AG04449 (cell line): ENCODE results near the genes GAB2 and RAB30.

DNA sequence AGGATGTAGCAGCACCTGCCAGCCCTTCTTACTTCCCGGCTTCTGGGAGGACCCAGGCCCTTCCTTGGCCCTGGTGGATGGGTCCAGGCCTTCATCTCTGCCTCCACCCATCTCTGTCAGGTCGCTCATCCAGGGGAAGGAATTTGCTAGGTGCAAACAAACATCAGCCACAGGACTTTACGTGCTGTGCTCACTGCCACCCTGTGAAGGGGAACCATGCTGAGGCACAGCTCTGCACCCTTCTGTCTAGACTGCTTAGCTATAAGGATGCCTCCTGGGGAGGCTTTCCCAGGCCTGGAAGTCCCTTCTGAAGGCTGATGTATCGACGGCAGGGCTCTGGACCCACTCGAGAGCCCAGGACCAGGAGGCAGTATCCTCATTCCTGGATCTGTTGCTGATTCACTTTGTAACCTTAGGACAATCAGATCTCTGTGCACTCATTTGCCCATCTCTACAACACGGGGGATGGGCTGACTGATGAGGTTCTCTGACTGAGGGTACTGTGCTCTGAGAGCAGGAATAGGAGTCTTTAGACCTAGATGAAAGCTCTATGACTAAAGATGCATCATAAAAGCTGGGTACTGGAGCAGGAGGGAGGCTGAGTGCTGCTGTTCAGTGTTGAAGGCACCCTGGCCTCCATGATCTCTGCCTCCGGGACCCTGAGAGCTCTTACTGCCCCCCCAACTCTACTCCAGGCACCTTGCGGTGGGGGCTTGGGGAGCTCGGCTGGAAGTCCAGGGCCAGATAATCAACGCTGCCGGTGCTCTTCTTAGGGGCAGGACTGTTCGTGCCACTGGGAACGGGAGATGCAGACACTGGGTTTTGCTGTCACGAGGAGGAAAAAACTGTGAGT is 31.1 kb downstream of the USP35 start:
- RRBS = 100% methylated on average over 2 of the region's 15 CpGs

GRCh38 chr11:78310532-78310863 is 107.1 kb downstream of the GAB2 start:
- RRBS = no CpG with 5 or more reads among the region's 6 CpGs

- RRBS = no CpG with 5 or more reads among the region's 4 CpGs
Observed at GRCh38 chr11:78375579-78376210, 41.9 kb downstream of the GAB2 start.

DNA sequence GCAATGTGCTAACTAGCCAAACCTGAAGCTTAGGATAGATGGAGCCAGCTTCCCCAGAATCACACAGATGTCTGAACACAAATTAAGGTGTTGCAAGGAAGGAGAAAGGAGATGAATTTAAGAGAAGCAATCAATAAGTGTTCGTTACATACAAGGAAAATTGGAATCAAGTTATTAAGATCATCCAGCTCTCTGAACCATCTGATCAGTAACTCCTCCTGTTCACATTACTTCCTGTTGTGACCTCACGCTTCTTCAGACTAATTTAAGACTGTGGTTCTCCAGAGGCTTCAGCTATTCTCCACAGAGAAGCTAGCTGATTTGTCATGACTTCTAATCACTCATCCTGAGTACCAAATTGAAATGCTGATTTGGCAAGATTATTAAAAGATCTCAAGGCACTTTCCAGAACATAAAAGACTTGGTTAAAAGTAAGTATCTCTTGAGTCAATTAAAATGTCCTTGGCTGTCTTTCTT is 38.7 kb downstream of the GAB2 start:
- RRBS = no CpG with 5 or more reads among the region's 2 CpGs

DNA sequence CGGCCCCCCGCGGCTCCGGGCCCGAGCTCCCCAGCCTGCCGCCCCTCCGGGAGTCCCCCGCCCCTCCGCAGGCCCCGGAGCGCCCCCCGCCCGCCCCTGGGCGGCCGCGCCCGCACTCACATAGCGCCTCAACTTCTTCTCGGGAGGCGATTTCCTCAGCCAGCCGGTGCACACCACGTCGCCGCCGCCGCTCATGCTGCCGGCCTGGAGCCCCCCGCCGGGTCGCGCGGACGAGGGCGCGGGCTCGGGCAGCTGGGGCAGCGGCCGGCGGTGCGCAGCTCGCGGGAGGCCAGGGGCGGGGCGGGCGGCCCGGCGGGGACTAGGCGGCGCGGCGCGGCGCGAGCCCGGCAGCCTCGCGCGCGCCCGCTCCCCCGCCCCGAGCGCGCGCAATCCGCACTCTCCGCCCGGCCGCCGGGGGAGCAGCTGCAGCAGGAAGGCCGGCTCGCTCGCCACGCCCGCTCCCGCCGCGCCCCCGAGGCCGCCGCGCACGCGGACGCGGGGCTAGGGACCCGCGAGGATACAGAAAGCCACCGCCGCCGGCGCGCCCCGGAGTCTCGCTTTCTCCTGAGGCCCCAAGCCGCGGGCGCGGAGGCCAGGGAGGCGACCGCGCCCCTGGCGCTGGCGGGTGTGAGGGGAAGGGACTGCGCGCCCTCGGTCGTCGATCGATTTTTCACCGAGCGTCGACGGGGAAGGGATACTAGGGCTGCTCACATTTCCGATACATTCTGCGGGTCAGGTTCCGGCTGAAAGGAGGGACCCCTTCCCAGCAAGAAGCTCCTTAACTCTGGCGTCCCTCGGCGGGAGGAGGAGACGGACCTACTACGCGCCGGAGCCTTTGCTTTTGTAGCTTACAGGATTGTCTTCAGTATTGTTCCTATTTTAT is at the start of gene GAB2:
Gene GAB2, minus strand, starts transcription at position 295 of the 883 bp plus-strand sequence.
- RRBS = 2% methylated on average over 75 of the region's 124 CpGs

DNA sequence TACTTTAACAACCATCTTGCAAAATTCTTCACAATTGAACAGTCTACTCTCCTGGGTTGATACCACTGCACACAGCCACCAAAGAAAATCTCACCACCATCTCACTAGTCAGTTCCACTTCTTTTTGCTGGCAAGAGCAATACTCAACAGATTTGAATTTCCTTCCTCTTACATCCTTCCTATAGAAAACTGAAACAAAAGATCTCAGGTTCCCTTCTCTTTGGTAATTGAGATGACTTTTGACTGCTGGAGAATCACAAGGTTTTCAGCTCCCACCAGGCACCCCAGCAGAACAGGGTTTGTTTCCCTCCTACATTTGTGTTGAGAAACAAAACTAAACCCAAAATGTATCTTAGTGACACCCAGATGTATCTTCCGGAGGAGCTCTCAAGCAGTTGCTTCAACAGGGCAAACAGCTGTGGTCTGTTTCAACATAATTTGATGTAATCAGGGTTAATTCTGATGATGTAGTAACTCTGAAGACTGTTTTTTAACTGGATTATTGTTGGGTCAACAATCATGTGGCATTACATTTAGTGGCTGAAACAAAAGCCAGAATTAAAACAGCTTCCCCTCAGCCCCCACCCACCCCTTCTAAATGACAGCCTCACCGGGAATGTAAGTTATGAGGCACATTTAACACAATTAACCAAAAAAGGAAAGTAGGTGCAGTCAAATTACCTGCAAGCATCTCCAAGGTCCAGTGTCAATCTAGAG is 7.2 kb upstream of the GAB2 start:
- RRBS = no CpG with 5 or more reads among the region's 2 CpGs

DNA sequence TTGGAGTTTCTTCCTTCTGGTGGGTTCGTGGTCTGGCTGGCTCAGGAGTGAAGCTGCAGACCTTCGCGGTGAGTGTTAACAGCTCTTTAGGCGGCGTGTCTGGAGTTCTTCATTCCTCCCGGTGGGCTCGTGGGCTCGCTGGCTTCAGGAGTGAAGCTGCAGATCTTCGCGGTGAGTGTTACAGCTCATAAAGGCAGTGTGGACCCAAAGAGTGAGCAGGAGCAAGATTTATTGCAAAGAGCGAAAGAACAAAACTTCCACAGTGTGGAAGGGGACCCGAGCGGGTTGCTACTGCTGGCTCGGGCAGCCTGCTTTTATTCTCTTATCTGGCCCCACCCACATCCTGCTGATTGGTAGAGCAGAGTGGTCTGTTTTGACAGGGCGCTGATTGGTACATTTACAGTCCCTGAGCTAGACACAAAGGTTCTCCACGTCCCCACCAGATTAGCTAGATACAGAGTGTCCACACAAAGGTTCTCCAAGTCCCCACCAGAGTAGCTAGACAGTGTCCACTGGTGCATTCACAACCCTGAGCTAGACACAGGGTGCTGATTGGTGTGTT is 46.5 kb upstream of the GAB2 start:
- RRBS = no CpG with 5 or more reads among the region's 16 CpGs

GRCh38 chr11:78532858-78533197 is 41.8 kb downstream of the NARS2 start:
- RRBS = no CpG with 5 or more reads among the region's 2 CpGs

- RRBS = no CpG with 5 or more reads among the region's 18 CpGs
Observed at GRCh38 chr11:78683017-78683490, 108.4 kb upstream of the NARS2 start.

DNA sequence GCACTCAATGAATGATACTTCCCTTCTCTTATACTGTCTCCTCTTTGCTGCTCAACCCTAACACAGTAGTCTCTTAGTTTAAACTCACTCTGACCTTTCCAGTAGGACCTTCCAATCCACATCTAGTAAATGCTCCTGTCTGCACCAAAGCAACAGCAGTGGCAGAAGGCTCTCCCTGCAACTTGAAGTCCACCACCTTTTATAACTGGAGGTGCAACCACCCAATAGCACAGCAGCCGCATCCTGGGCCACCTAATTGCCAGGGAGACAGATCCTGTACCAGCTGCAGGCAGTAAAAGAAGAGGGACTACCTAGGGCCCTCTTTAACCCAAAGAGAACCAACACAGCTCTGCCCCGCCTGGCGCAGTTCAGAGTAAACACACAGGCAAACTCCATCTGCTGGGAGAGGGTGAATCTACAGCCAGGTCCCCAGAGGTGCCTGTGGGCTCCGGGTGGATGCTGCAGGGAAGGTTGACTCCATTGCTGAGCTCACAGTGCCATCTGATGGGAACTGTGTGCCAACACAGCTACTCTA is 38.2 kb downstream of the FAM181B start:
- RRBS = no CpG with 5 or more reads among the region's 4 CpGs

DNA sequence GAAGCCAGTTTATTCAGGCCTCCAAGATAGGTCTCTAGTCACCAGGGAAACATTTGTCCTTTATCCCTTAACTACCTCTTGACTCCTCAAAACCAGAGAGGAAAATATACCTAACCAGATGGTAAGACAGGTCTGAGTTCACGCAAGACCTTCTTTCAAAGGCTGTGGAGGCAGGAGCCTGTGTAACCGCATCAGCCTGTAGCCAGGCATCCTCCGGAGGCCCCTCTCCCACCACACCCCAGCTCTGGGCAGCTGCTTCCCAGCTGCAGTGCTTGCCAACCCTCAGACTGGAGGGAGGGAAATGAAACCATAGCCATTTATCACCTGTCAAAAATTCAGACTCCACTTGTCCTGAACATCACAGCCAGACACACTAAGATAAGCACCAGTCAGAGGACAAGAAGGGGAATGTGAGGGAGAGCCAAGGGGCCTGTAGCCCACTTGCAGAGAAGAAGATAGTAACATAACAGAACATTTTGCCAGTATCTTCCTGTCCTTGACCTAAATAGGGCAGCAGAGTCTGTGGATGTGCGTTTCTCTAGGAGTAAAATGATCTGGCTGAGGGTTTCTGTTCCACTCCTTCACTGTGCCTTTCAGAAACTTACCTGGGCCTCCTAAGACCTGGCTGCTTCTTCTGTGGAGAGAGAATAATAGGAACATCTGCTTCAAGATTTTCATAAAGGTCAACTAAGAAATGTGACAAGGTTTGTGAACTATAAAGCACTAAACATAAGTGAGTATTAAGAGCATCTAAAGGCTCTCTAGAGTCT is 57.5 kb upstream of the FAM181B start:
- RRBS = no CpG with 5 or more reads among the region's 4 CpGs

DNA sequence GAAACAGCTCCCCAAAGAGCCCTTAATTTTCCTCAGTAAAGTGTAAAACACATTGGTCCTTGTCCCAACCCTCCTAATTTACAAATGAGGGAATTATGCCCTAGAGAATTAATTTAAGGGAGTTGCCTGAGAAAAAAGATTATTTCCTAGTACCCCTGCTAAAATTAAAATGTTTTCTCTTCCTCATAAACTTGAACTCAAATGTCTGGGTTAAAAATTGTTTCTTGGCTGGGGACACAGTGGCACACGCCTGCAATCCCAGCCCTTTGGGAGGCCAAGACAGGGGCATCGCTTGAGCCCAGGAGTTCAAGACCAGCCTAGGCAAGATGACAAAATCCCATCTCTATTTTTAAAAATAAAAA is 1.6 kb downstream of the PRCP start:
- RRBS = no CpG with 5 or more reads among the region's 2 CpGs

DNA sequence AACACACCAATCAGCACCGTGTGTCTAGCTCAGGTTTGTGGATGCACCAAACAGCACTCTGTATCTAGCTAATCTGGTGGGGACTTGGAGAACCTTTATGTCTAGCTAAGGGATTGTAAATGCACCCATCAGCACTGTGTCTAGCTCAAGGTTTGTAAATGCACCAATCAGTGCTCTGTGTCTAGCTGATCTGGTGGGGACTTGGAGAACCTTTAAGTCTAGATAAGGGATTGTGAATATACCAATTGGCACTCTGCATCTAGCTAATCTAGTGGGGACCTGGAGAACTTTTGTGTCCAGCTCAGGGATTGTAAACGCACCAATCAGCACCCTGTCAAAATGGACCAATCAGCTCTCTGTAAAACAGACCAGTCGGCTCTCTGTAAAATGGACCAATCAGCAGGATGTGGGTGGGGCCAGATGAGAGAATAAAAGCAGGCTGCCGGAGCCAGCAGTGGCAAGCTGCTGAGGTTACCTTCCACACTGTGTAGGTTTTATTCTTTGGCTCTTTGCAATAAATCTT is 69.7 kb downstream of the DDIAS start:
- RRBS = no CpG with 5 or more reads among the region's 4 CpGs

- RRBS = no CpG with 5 or more reads among the region's 3 CpGs
Observed at GRCh38 chr11:82996069-82996563, 75.6 kb downstream of the RAB30 start.

DNA sequence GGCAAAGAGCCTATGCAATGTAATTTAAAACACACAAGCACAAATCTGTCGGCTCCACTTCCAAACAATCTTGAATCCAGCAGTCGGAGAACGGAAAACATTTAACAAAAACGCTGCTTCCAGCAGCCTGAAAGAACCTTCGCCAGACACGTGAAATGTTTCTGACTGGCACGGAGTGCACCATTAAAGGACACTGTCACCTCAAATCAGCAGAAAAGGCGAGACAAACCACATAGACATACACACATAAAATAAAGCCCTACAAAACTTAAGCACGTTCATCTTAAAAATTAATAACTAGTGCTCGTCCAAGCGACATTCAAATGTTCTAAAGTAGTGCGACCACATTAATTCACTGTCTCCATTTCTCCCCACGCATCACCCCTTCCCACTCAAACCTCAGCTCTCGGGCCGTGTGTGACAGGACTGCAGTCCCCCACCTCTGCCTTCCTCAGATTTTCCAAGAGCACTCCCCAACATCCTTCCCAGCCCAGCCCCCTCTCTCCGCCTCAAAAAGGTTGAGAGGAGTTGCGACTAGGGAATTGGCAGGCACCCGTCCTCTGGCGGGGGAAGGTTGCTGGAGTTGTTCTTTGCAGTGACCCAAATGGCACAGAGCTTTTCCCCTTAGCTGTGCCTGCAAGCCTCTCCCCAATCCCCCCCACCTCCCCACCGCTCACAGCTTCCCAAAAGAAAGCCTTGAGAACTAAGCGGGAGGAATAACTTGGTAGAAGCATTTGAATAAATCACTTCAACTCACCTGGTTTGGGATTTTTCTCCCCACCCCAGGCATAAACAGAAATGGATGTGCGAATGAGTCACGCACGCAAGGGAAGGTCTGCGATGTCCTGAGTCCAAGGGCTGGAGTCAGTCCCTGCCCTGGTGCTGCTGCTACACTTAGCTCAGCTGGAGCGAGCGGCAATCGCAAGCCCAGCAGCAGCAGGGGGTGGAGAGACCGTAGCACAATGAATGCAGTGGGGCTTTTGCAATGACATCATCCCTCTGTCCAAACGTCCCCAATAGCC is at the start of gene RAB30:
Gene RAB30, minus strand, starts transcription at position 964 of the 1,022 bp plus-strand sequence.
- RRBS = no CpG with 5 or more reads among the region's 30 CpGs

GRCh38 chr11:83079161-83080116 is 7.7 kb upstream of the RAB30 start:
- RRBS = no CpG with 5 or more reads among the region's 7 CpGs

GRCh38 chr11:83168687-83169032 is 11.7 kb downstream of the PCF11 start:
- RRBS = no CpG with 5 or more reads among the region's 4 CpGs

- RRBS = no CpG with 5 or more reads among the region's 12 CpGs
Observed at GRCh38 chr11:83187163-83187822, 6.2 kb upstream of the ANKRD42 start.

- RRBS = no CpG with 5 or more reads among the region's 14 CpGs
Observed at GRCh38 chr11:83191893-83192610, 1.5 kb upstream of the ANKRD42 start.